Jurkat, Clone E6-1 (cell line): ENCODE results near the genes RAP1B, CCT2 and LRRC10.

DNA sequence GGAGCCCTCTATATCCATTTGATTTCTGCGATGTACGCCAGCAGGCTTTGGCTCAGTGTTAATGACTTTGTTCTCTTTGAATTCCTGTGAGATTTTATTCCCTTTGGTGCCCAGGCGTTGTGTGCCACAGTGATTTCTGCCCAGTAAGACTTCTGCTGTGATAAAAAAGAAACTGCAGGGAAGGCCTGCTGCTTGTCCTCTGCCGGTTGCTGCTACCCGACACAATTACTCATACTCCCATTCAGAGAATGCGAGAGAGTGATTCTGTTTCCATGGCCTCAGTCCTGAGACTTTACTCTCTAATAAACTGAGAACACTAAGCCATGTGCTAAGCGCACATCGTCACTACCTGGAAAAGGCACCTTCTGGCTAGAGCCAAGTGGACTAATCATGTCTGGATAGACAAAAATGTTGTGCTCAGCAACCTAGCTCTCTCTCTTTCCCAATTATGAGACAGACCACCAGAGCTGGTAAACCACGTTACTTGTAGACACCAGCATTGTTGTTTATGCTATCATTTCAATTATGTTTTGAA lies 88.5 kb upstream of the MDM1 start:
- RRBS, result no CpG with 5 or more reads among the region's 9 CpGs

GRCh38 chr12:68610308-68611077 lies at the start of gene RAP1B:
Gene RAP1B, plus strand, starts transcription at chr12:68610899.
- RRBS, result 2% methylated on average over 25 of the region's 81 CpGs

- RRBS, result no CpG with 5 or more reads among the region's 4 CpGs
Measured at GRCh38 chr12:68806938-68807223, 1.1 kb upstream of the MDM2 start.

DNA sequence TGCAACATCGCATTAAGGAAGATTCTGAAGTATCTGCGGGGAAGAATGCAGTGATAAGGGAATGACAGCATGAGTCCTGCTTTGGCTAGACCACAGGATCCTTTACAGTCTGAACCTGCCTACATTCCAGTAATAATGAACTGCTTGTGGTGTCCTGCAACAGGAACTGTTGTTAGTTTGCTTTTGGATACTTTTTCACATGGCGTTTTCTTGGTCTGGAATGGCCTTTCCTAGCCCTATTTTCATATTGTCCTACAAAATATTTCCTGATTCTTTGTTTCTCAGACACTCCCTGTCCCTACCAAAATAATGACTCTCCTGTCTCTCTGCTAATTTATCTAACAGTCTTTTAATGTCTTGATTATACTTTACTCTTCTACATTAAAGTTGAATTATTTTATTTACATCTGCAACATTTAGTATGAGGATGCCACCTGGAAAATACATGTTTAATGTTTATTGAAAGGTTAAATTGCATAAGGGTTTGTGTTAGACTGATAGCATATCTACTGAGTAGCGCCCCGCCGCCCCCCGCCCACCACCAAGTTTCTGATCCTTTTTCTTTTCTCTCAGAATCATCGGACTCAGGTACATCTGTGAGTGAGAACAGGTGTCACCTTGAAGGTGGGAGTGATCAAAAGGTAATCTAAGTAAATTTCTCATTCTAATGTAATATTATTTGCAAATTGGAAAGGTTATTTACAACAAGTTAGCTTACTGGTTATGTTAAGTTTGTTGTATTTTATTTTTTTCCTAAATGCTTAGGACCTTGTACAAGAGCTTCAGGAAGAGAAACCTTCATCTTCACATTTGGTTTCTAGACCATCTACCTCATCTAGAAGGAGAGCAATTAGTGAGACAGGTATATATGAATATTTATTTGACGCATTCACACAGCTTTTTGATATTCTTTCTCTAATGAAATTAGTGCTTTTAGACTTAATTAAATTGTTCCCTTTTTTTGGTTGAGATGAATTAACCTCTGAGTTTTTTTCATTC lies 16.1 kb downstream of the MDM2 start:
- RRBS, result no CpG with 5 or more reads among the region's 9 CpGs

GRCh38 chr12:68840973-68842017 lies 33.3 kb downstream of the MDM2 start:
- RRBS, result no CpG with 5 or more reads among the region's 8 CpGs

- RRBS, result no CpG with 5 or more reads among the region's 12 CpGs
Measured at GRCh38 chr12:68845141-68845994, 37.4 kb downstream of the MDM2 start.

DNA sequence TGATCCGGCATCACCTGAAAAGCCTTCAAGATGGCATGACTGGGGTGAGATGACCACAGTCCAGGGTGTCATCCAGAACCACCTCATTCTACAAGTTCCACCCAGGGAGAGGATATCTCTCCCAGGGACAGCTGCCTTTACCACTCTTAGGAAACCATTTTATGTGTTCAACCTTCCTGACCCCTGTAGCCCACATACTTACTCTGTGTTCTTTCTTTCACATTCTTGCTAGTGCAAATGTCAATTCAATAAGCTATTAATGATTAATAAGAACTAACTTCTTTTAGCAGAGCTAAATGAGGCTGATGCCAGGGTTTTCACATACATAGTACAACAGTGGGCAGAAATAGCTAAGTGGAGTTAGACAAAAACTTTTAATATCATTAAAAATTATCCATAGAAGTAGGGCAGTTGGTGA lies 43.5 kb upstream of the CPM start:
- RRBS, result no CpG with 5 or more reads among the region's 1 CpG

GRCh38 chr12:69262128-69262907 lies 22.9 kb downstream of the CPSF6 start:
- RRBS, result no CpG with 5 or more reads among the region's 21 CpGs

DNA sequence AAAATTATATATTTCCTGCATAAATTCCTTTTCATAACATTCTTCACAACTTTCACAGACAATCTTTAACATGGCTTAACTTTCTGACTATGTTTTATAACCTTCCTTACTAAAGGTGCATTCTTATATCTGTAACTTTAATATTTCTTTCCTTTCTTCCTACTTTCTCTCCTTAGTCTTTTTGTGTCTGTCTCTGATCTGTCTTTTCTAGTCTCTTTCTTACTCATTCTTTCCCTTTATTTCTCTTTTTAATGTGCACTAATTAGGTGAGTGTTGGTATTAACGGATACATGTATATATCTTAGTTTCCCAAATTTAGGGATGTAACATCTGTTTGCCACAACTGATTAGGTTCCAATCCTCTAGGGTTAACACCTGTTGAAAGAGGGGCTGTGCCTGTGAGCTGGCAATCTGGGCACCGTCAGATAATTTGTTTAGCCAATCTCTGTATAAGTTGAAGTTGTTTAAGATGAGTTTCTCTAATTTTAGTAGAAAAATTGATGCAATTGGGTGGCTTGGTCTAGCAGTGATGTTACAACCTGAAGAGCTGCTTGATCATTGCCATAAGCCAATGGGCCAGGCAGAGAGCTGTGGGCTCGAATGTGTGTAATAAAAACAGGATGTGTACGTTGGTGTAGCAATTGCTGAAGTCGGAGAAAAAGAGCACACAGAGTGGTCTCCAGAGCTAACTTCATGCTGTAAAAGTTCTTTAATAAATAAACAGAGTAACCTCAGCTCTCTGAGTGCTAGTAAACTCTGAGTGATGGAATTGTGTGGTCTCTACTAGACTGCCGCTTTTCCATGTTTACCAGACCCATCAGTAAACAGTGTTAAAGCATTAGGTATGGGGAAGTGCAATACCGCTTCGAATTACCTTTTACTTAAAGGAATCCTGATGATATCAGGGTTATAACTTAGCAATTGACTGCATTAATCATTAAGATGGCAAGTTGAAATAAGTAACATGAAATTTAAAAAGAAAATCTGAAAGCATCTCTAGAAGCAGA lies 18.4 kb upstream of the LYZ start:
- RRBS, result no CpG with 5 or more reads among the region's 8 CpGs

DNA sequence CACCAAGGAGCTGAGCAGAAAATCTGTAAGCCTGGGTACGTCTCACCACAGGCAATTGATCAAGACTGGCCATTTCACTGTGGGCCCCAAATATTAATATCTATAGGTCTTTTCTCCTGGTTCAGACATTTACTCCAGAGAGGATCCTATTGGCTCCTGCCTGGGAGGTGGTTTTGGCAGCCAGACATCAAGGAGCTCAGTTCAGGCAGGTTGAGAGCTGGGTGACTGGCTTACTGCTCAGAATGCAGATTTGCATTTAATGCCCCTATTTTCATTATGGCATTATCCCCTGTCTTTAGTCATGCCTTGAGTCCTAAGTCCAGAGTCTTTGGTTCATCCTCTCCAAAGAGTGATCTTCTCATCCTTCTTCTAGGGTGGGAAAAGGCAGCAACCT lies 4.6 kb upstream of the LYZ start:
- RRBS, result no CpG with 5 or more reads among the region's 1 CpG

- RRBS, result 2% methylated on average over 24 of the region's 68 CpGs
Measured at GRCh38 chr12:69585225-69586292, at the start of gene CCT2. Gene CCT2, plus strand, starts transcription at chr12:69585459.

DNA sequence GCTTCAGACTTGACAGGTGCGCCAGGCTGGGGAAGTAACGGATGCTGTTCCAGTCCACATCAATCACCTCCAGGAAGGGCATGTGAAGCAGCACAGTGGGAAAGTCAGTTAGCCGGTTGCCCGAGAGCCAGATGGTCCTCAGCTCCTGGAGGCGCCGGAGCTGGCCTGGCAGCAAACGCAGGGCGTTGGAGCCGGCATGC lies 614 bp downstream of the LRRC10 start:
- RRBS, result 77% methylated on average over 6 of the region's 9 CpGs

GRCh38 chr12:69610561-69611198 lies at the start of gene LRRC10:
Gene LRRC10, minus strand, starts transcription at chr12:69610907.
- RRBS, result no CpG with 5 or more reads among the region's 16 CpGs

DNA sequence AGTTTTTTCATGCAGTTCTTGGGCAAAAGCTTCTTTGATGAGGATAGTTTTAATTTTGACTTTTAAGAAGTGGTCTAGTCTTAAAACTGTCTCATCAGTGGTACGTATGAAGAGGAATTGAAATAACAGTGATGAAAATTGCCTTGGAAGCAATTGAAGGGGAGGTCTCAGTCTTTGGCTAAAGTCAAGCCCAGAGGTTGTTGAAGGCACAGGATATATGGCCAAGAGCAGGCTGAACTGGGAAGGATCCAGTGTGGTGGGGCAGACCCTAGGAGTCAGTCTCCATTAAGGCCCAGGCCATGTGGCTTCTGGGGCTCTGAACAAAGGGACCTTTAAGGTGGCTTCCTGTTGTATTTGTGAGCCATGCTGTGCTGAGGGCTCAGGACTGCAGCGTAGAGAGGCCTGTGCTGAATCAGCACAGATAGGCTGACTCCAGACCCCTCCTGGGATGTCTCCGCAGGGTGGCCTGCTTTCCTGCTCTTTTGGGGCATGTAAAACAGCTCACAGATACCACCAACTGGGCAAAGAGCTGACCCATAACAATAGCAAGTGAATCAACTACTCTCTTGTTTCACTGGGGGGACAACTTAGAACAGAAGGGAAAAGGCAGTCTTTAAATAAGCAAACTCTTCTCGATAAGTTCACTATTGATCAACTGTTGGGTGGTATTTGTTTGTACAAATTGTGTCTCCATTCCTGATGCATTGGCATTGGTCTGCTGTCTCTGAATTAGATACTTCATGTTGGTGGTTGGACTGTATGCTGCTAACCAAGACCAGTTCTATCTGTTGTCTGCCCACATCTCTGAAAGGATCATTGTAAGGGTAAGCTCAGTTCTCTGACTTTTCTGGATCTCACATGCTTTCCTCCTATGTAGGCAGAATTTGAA lies 71.6 kb downstream of the MYRFL start:
- RRBS, result no CpG with 5 or more reads among the region's 4 CpGs

DNA sequence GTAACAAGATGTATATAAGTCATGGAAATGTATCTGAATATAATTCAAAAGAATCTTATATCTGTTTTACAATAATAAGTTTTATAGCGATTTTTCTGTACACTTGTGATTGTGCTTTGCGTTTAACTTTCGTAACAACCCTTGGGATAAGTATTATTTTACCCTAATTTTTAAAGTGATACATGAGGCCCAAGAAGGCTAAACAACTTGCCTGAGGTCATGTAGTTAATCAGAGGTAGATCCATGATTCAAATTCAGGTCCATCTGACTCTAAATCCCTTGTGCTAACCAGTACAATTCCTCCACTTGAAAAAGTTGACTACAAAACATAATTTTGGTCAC lies 187.8 kb upstream of the CNOT2 start:
- RRBS, result no CpG with 5 or more reads among the region's 3 CpGs

DNA sequence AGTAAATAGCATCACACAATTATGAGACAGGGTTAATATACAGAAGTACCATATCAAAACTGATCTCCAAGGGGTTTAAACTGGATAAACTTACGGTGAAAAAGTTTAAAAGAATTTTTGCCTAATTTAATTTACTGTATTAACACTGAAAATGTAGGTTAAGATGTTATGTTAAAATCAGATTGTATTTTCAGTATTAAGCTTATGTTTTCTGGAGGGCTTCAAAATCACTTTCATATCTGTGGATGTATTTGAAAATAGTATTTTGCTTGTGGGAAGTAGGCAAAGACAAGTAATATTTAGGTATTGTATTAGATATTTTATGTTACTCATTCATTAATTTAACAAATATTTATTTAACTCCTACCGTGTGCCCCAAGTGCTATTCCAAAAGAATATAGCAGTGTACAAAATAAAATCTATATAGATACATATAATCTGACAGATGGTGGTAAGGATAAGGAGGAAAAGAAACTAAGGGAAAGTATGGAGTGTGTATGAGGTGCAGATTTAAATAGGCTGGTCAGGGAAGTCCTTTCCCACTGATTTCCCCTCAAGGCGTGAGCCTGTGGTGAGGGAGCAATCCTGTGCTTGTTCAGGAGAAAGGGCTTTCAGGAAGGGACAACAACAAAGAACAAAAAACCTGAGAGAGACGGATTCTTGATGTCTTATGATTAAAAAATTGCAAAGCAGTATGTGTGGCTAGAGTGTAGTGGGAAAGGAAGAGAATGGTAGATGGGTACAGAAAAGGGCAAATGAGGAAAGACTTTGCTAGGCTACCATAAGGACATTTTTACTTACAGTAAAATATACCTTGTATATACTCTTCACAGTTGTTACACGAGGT lies 15.2 kb downstream of the CNOT2 start:
- RRBS, result no CpG with 5 or more reads among the region's 5 CpGs

GRCh38 chr12:70334787-70335167 lies 31.3 kb upstream of the KCNMB4 start:
- RRBS, result no CpG with 5 or more reads among the region's 7 CpGs

- RRBS, result no CpG with 5 or more reads among the region's 7 CpGs
Measured at GRCh38 chr12:70661711-70662258, 24.6 kb upstream of the PTPRB start.

DNA sequence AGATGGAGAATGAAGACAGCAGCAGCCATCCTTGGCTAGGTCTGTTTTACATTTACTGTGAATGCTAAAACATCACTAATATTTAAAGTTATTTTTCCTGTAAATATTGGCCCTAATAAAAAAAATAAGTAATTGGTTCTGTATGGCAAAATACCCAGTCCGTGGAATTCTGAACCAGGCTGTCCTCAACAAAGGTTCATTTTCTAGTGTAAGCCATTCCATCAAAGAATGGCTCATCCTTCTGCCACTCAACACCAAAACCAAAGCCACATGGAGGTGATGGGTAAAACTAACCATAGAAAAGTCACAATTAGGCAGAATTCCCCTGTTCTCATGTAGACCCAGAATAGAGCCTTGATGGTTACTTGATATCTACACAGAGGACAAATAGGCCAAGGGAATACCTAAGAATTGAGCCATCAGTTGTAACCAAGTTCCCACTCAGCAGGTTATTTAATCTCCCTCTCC lies 90.9 kb downstream of the LGR5 start:
- RRBS, result no CpG with 5 or more reads among the region's 1 CpG